OVCAR3 (cell line): ENCODE measurements around a stretch of chr5.

GRCh38 chr5:51159085-51159628 lies 224.1 kb upstream of the ISL1 start:
- RRBS: no CpG with 5 or more reads among the region's 6 CpGs

GRCh38 chr5:52702762-52703197 lies 84.9 kb upstream of the ITGA1 start:
- RRBS: no CpG with 5 or more reads among the region's 2 CpGs

DNA sequence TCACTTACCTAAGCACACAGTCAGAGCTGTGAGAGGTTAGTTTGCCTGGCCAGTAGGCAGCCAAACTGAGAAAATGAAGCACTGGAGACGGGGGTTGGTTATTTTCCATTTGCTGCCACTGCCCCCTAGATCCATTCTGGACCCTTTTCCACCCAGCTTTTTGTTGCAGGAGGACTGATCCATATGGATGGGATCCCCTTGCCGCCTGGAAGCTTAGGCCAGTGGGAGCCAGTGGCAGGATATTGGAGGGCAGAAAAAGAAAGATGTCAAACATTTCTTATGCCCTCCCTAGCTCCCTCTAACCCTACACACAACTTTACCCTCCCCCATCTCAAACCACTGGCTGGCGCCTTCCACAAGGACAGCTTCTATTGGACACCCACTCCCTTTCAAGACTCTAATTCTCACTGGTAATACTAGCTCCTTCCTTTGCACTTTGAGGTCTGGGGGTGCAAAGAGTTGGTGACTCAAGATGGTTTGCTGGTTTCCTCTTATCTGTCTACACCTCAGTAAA lies 11.7 kb upstream of the ITGA1 start:
- RRBS: no CpG with 5 or more reads among the region's 3 CpGs

GRCh38 chr5:52809884-52810812 lies 22.4 kb downstream of the ITGA1 start:
- RRBS: no CpG with 5 or more reads among the region's 4 CpGs

GRCh38 chr5:53276837-53277279 lies 167.3 kb upstream of the MOCS2 start:
- RRBS: no CpG with 5 or more reads among the region's 3 CpGs

- RRBS: no CpG with 5 or more reads among the region's 7 CpGs
Measured at GRCh38 chr5:53479038-53479373, 1.4 kb upstream of the FST start.

GRCh38 chr5:54242171-54242672 lies 68.2 kb downstream of the ARL15 start:
- RRBS: no CpG with 5 or more reads among the region's 5 CpGs

DNA sequence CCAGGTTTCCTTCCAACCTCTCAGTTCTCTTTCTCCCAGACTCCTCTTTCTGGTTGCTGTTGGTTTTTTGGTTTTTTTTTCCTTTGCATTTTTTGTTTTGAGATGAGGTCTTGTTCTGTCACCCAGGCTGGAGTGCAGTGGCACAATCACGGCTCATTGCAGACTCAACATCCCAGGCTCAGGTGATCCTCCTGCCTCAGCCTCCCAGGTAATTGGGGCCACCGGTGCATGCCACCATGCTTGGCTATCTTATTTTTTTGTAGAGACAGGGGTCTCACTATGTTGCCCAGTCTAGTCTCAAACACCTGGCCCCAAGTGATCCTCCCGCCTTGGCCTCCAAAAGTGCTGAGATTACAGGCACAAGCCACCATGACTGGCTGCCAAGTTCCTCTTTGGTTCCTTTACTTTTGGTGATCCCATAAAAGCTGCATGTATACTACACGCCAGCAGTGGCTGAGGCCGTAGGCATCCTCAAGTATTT lies 11.5 kb downstream of the ARL15 start:
- RRBS: no CpG with 5 or more reads among the region's 5 CpGs

GRCh38 chr5:54390605-54391140 lies 64.8 kb upstream of the HSPB3 start:
- RRBS: no CpG with 5 or more reads among the region's 5 CpGs

DNA sequence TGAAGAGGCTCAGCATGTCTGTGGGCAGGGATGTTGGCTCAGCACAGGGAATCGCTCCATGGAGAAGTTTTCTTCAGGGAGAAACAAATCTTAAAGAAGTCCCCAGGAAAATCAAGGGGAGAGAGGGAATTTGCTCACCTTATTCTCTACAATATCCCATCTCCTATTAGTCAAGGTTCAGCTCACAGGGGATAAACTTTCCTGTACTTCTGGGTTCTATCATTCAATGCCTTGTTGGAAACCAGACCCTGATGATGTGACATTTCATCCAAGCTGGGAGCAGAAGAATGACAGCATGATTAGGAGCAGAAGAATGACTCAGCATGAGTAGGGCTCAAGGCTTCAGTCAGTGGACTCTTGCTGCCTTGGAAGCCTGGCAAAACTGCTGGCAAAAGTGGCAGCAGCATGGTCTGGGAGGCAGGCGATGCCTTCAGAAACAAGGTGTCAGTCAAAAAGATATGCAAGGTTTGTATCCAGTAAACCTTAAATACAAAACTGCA lies 4.9 kb downstream of the HSPB3 start:
- RRBS: no CpG with 5 or more reads among the region's 2 CpGs

DNA sequence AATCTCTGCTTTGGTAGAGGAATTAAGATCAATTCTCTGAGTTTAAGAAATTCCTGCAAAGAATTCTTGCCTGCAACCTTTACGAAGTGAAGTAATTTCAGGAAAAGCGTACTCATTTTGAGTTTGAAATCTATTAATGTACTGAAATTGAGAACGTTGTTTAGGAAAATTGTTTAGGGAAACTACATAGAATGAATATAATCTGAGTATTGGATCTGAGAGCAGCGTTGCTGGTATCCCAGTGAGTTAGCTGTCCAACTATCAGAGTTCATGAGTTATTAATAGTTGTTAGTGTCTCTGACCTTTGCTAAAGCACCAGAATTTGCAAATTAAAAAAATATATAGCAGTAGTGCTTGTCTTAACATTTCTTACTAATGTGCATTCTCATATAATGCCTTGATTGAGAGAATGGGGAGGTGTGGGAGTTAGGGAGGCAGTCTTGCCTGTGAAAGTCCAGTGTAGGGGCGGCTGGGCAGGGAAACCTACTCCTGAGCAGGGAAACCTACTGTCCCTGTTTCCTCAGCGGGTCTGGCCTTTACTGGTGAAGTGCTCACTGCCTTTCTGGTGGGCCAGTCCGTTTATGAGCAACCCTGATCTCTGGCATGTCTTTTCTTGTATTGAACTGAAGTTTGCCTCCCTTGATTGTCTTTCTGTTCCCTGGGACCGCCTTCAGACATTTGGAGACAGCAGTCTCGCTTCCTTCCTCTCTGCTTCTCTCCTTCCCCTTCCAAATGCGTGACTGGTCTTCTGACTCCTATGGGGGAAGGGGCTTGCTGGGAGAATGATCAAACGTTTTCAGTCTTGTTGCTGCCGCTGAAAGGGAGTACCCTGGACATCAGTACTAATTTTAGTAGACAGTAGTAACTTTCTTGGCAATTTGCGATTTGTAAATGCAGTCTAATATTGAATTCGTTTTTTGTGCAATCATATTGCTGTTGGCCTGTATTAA lies 2.8 kb downstream of the SNX18 start:
- RRBS: no CpG with 5 or more reads among the region's 14 CpGs

DNA sequence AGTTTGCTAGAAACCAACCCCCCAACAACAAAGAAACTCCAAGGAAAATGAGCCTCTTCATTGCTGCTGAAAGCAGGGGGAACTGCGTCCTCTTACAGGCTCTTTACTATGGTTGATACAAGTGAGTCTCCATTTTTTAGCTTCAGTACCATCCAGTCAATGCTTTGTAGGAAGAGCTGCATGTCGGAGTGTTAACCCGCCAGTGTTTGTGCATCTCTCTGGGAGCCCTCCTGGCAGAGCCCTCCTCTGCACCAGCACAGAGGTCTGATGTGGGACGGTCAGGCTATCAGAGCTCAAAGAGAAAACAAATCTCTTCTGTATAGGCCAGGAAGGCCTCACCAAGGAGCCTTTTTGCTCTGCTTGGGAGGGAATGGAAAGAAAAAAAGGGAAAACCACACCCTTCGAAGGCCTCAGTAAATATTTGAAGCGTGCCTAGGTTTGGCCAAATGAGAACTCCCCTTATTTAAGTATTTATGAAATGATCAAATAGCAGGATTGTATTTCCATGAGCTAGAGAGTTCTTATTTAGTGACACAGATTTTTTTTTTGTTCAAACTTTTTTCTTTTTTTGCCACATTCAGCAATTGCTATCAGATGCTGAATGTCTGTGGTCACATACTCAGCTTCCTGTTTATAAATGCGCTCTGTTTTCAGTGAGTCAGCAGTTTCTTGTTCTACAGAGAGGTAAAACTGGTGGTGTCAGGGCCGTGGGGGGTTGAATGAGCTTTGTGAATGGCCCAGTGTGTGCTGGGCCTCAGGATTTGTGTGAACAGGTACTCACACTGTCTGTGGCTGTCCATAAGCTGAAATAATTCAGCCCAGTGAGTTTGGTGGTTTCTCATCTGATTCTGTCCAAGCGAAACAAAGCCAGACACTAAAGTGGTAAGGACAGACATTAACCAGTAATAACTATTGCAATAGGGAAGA lies 226.6 kb downstream of the SNX18 start:
- RRBS: no CpG with 5 or more reads among the region's 9 CpGs

GRCh38 chr5:54772792-54773221 lies 212.6 kb downstream of the ESM1 start:
- RRBS: no CpG with 5 or more reads among the region's 3 CpGs

DNA sequence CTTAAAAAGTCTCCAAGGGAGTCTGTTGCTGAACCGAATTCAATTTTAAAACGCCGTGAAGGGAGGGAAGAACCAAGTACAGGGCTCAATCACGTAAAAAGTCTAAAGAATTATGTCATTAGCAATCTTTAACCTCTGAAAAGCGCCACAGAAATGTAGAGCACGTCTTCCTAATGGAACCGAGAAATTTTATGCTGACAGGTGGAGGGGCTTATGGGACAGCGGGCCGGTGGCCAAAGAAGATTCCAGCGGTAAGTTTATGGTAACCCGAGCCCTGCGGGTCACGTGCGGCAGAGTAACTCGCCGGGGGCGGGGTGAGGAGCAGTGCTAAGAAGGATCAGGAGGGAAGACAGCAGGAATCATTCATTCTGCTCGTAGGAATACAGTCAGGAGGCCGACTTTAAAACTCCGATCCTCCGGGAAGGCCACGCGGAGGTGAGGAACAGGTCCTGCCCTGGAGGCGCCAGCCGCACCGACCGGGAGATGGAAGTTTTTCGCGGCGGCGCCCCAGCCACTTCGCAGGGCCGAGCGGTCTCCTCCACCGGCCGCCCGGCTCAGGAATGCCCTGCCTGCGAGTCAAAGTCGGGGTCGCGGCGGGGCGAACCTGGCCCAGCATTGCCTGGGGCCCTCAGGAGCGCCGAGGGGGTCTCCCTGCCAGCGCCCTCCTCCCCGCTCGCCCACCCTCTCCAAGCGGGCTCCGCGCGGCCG lies 101.9 kb downstream of the ESM1 start:
- RRBS: 12% methylated on average over 25 of the region's 53 CpGs

GRCh38 chr5:55438887-55439921 lies 95.6 kb downstream of the PLPP1 start:
- RRBS: no CpG with 5 or more reads among the region's 8 CpGs

- RRBS: no CpG with 5 or more reads among the region's 5 CpGs
Measured at GRCh38 chr5:55504805-55505411, 29.9 kb downstream of the PLPP1 start.

DNA sequence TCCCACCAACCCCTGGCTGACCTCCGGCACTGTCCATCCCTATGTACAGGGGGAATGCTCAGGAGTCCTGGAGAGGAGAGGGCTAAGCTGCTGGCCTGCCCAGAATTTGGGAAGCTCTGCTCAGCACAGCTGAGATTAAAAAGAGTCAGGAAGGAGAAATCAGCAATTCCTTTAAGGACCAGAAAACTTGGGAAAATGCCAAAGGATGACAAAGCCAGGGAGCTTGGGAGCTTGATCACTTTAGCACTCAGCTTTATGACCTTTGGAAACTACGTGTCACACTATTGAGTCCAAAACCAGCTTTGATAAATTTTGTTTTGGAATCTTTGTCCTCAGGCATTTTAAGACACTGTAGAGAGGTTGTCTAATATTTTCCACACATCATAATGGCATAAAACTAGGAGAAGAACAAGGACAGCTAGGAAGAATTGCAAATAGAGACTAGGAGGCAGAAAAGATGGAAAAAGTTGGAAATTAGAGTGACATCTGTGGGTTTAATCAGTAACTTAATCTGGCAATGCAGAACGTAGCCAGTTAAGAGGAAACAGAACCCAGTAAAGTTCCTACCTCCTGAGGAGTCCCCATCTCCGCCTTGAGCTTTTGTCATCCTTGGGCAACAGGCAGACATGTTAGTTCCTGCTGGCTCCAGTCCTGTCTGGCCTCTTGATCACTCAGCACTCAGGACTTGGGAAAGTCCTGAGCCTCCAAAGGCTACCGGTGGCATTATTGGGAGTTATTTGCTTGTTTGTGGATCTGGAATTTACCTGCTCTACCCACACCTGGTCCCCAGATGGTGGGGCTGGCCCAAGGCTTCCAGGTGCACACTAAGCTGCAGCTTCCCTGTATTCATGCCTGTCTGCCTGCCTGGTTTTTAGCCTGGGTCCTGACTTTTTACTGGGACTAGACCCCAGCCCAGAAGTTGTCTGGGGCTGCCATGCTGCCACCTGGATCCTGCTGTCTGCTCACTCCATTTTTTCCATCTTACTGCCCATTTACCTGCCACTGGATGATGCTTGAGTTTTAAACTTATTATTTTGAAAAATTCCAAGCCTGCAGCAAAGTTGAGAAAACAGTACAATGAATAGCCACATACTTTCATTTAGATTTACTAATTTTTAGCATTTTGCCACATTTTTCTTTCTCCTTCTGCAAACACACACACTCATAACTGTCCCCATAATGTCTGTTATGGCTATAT lies 62.8 kb upstream of the PLPP1 start:
- RRBS: no CpG with 5 or more reads among the region's 5 CpGs

DNA sequence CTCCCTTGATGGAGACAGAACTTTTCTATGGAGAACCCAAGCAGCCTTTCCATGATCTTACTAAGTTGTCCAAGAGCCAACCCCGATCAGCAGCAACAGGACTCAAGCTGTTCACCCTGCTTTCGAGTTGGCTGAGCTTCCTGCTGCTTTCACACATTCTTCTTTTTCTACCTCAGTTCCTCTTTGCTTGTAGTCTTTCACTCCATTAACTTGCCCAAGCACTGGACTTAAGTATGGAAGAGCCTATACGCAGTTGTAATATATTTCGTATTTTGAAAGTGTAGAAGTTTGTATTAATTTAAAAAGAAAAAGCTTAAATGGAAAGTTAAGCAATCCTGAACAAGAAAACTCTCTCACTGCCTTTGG lies 59.3 kb downstream of the IL6ST start:
- RRBS: no CpG with 5 or more reads among the region's 4 CpGs

- RRBS: no CpG with 5 or more reads among the region's 17 CpGs
Measured at GRCh38 chr5:55944457-55945144, 50.2 kb downstream of the IL6ST start.